Upper lobe of left lung (tissue), 5 donors: ENCODE results near the genes CPT1A and MRPL21.

GRCh38 chr11:68373506-68374086 lies 61.2 kb downstream of the LRP5 start:
- PRO-cap, 2 experiments: no peak in any of the 2 experiments
- RAMPAGE, long total RNA, 4 experiments: no peak in any of the 4 experiments

DNA sequence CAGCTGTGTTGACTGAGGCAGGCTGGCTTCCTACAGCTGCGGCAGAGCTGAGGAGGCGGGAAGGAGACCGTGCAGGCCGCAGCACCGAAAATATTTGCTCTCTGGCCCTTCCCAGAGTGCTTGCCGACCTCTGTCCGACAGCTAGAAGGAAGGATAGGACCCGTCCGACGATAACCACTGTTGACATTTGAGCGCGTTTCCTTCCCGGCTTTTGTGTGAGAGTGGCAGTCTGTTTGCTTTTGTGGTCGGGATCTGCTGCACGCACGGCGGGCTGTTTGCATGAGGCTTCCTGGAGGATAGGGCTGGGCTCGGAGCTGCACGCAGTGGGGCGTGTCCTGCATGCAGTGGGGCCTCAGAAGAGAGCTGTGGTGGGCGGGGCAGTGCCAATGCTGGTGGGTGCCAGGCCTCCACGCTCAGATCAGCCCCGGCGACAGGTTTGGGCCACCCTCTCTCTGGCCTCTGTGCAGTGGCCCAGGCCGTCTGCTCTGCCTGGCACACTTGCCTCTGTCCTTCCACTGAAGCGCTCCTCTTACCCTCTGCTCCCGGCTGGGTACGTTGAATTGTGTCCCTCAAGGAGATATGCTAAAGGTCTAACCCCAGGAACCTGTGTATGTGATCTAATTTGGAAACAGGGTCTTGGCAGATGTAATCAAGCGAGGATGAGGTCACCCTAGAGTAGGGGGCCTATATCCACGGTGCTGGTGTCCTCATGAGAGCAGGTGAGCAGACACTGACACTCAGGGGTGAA lies 68.1 kb downstream of the LRP5 start:
- PRO-cap, 2 experiments: no peak in any of the 2 experiments
- RAMPAGE, long total RNA, 4 experiments: no peak in any of the 4 experiments

DNA sequence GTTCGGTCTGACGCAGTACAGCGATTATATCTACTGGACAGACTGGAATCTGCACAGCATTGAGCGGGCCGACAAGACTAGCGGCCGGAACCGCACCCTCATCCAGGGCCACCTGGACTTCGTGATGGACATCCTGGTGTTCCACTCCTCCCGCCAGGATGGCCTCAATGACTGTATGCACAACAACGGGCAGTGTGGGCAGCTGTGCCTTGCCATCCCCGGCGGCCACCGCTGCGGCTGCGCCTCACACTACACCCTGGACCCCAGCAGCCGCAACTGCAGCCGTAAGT lies 46.9 kb upstream of the PPP6R3 start:
- PRO-cap, 2 experiments: no peak in any of the 2 experiments
- RAMPAGE, long total RNA, 4 experiments: no peak in any of the 4 experiments

DNA sequence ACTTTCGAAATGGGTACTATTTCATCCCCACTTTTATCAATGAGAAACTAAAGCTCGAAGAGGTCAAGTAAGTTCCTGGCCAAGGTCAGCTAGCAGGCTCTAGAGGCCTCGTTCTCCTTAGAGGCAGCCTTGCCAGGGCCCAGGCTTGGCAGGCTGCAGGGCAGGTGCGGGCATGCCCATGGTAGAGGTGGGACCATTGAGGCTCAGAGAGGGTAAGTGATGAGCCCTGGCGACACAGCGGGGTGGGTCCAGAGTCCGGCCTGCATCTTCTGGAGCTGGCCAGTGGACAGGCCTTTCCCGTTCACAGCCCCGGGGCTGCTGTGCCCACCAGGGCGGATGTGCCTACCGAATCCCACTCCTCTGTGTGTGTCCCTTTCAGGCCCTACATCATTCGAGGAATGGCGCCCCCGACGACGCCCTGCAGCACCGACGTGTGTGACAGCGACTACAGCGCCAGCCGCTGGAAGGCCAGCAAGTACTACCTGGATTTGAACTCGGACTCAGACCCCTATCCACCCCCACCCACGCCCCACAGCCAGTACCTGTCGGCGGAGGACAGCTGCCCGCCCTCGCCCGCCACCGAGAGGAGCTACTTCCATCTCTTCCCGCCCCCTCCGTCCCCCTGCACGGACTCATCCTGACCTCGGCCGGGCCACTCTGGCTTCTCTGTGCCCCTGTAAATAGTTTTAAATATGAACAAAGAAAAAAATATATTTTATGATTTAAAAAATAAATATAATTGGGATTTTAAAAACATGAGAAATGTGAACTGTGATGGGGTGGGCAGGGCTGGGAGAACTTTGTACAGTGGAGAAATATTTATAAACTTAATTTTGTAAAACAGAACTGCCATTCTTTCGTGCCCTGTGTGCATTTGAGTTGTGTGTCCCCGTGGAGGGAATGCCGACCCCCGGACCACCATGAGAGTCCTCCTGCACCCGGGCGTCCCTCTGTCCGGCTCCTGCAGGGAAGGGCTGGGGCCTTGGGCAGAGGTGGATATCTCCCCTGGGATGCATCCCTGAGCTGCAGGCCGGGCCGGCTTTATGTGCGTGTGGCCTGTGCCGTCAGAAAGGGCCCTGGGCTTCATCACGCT lies 11.8 kb upstream of the PPP6R3 start:
- PRO-cap, 2 experiments: no peak in any of the 2 experiments
- RAMPAGE, long total RNA, 4 experiments: no peak in any of the 4 experiments

- PRO-cap, 2 experiments: no peak in any of the 2 experiments
- RAMPAGE, long total RNA, 4 experiments: start-site peak on the plus strand in 2 of 4 experiments, at chr11:68594154-68594263 at its widest, 15 to 32 reads per replicate
Measured at GRCh38 chr11:68593762-68594461, 90.4 kb upstream of the GAL start.

- PRO-cap, 2 experiments: no peak in any of the 2 experiments
- RAMPAGE, long total RNA, 4 experiments: no peak in any of the 4 experiments
Measured at GRCh38 chr11:68600127-68600640, 84.2 kb upstream of the GAL start.

DNA sequence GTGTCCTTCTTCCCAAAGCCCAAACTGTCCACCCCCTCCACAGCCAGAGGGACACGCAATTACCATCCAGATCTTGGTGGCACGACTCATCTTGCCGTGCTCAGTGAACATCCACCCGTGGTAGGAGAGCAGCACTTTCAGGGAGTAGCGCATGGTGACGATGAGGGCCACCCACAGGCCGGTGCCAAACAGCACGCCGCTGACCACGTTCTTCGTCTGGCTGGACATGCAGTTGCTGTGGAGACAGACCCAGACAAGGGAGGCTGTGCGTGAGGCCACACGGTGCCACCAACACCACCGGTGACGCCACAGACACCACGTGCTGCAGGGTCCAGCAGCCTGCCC lies 34.3 kb downstream of the CPT1A start:
- PRO-cap, 2 experiments: no peak in any of the 2 experiments
- RAMPAGE, long total RNA, 4 experiments: no peak in any of the 4 experiments

- PRO-cap, 2 experiments: no peak in any of the 2 experiments
- RAMPAGE, long total RNA, 4 experiments: no peak in any of the 4 experiments
Measured at GRCh38 chr11:68812320-68812939, 29.3 kb downstream of the CPT1A start.

GRCh38 chr11:68841499-68842237 lies at the start of gene CPT1A:
Gene CPT1A, minus strand, starts transcription at chr11:68841916.
- PRO-cap, 2 experiments: peak in 2 of 2 experiments; most common plus-strand start chr11:68842015 (in 1); most common minus-strand start chr11:68841916 (in 2)
- RAMPAGE, long total RNA, 4 experiments: start-site peak on the minus strand in 3 of 4 experiments, at chr11:68841818-68841880 at its widest, 11 to 244 reads per replicate

DNA sequence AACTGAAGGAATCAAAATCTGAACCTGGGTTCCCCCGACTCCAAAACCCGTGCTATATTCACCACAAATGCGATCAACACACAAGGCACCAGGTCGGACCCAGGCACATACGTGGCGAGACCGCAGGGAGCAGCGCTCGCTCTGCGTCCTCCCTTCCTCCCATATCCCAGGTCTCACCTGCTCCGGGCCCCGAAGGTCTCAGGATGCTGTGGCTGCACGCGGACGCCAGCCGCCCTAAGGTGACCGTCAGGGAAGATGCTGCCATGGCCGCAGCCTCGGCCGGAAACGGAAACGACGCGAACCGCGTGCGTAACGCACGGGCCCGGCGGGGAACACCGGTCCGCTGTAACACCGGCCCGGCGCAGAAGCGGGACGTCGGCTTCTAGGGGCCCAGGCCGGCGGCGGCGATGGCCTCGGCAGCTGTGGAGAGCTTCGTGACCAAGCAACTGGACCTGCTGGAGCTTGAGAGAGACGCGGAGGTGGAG lies at the start of gene MRPL21:
MRPL21 (minus strand) TSS at position 287 of the 485 bp plus-strand sequence.
- PRO-cap, 2 experiments: peak in 2 of 2 experiments; most common plus-strand start position 362 of the sequence (in 2); most common minus-strand start position 287 of the sequence (in 2)
- RAMPAGE, long total RNA, 4 experiments: start-site peak on the plus strand in 4 of 4 experiments, centred at positions 354 to 380 of the sequence, 23 to 156 reads per replicate; start-site peak on the minus strand in 4 of 4 experiments, centred at positions 268 to 283 of the sequence, 15 to 420 reads per replicate

GRCh38 chr11:68923428-68924072 lies 19.9 kb downstream of the IGHMBP2 start:
- PRO-cap, 2 experiments: no peak in any of the 2 experiments
- RAMPAGE, long total RNA, 4 experiments: no peak in any of the 4 experiments

DNA sequence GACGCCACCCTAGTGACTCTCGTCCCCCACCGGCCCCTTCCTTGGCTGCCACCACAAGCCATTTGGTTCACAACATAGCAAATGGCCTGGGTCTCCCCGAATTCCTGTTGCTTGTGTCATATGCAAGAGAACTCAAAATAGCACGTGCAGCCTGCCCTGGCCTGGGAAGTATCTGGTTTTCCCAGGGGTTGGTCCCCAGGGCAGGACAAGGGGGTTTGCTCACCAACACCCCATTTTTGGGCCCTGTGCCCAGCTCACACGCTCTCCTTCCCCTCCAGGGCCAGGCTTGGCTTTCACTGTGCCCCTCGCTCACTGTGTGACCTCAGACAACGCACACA lies 12.8 kb upstream of the TPCN2 start:
- PRO-cap, 2 experiments: no peak in any of the 2 experiments
- RAMPAGE, long total RNA, 4 experiments: no peak in any of the 4 experiments

DNA sequence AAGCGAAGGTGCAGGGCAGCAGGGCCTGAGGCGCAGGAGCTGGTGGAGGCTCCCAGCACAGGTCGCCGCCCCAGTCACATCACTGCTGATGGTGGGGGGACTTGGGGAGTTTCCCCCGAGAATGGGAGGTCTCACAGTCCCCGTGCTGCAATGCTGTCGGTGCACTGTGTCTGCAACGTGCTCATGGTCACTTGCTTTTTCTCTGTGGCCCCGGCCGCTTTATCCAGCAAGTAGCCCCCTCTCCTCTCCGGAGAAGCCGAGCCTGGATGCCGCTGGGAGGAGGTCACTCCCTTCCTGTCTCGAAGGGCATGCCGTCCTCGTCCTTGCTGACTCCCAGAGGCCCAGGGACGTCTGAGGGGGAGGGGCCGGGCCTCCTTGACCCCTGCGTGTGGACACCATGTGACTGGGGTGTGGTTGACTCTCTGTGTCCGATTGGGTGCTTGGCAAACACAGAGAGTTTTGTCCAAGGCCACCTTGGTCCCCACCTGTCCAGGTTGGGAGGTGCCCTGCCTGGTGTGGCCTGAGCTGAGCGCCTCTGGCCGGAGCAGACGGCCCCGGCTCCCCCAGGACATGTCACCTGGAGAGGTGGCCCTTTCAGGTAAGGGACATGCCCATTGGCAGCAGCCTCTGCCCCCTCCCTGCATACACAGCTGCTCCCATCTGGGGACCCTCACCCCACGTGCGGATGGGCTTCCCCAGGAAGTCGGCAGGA lies 489 bp upstream of the SMIM38 start:
- PRO-cap, 2 experiments: no peak in any of the 2 experiments
- RAMPAGE, long total RNA, 4 experiments: no peak in any of the 4 experiments

DNA sequence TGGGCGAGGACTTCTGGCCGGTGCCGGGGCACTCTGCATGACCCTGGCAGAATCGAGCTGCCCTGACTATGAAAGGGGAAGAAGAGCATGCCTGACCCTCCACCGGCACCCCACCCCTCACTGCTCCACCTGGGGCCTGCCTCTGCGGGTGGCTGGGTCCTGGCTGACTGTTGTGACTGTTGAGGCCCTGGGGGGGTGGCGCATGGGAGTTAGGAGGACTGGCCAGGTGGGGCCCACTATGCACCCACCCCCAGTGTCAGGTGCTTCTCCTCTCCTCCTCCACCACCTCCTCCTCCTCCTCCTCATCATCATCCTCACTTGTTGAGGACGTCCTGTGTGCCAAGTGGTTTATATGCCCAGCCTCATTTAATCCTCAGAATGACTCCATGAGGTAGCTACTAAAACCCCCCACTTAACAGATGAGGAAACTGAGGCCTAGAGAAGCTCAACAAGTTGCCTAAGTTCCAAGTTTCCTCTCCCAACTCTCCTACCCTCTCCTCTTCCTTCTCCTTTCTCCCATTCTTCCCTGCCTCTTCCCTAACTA lies 2.2 kb downstream of the MYEOV start:
- PRO-cap, 2 experiments: no peak in any of the 2 experiments
- RAMPAGE, long total RNA, 4 experiments: no peak in any of the 4 experiments

GRCh38 chr11:69297925-69298456 lies 4.0 kb downstream of the MYEOV start:
- PRO-cap, 2 experiments: no peak in any of the 2 experiments
- RAMPAGE, long total RNA, 4 experiments: no peak in any of the 4 experiments

- PRO-cap, 2 experiments: no peak in any of the 2 experiments
- RAMPAGE, long total RNA, 4 experiments: no peak in any of the 4 experiments
Measured at GRCh38 chr11:69416552-69417143, 122.7 kb downstream of the MYEOV start.

- PRO-cap, 2 experiments: no peak in any of the 2 experiments
- RAMPAGE, long total RNA, 4 experiments: no peak in any of the 4 experiments
Measured at GRCh38 chr11:69427556-69427818, 133.5 kb downstream of the MYEOV start.

GRCh38 chr11:69437089-69437741 lies 143.3 kb downstream of the MYEOV start:
- PRO-cap, 2 experiments: no peak in any of the 2 experiments
- RAMPAGE, long total RNA, 4 experiments: no peak in any of the 4 experiments

- PRO-cap, 2 experiments: no peak in any of the 2 experiments
- RAMPAGE, long total RNA, 4 experiments: no peak in any of the 4 experiments
Measured at GRCh38 chr11:69464483-69464984, 170.6 kb downstream of the MYEOV start.

DNA sequence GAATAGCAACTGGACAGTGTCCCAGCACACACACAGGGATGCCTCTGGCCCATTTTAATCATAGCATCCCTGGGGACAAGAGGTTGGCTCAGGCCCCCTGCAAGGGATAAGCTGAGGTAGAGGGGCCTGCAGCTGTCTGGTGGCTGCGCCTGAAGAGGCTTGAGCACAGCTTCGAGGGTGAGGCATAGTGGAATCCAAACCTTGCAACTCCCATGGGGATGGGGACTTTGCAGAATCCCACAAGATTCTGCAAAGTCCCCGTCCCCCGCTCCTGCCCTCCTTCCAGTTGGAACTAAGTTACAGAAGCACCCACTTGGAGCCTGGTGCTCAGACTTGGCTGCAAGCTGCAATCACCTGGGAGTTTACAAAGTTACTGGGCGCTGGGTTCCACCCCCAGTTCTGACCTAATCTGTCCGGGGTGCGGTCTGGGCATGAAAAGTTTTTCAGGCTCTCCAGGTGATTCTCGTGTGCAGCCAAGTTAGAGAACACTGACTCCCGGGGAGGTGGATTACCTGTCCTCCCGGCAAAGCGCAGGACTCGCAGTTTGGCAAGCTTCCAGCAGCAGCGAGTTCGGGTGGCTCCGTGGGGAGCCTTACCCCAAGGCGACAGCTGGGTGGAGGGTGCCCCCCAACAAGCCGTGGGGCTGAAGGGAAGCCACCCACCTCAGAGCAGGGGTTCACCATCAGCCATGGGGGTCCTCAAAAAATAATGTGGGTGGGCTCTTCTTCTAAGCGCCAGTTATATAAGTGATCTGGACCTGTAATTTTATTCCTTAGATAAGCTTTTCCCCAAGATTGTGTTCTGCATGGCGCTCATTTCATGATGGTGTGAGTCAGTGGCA lies 171.6 kb downstream of the MYEOV start:
- PRO-cap, 2 experiments: no peak in any of the 2 experiments
- RAMPAGE, long total RNA, 4 experiments: no peak in any of the 4 experiments